Hepatocyte (in vitro differentiated cells and primary cell): ENCODE data around the genes SEMA4G, TLX1 and FGF8.

- RAMPAGE, long total RNA: no peak
- RRBS: no CpG with 5 or more reads among the region's 7 CpGs
Measured at GRCh38 chr10:100370418-100371041, 23.5 kb downstream of the SCD start.

DNA sequence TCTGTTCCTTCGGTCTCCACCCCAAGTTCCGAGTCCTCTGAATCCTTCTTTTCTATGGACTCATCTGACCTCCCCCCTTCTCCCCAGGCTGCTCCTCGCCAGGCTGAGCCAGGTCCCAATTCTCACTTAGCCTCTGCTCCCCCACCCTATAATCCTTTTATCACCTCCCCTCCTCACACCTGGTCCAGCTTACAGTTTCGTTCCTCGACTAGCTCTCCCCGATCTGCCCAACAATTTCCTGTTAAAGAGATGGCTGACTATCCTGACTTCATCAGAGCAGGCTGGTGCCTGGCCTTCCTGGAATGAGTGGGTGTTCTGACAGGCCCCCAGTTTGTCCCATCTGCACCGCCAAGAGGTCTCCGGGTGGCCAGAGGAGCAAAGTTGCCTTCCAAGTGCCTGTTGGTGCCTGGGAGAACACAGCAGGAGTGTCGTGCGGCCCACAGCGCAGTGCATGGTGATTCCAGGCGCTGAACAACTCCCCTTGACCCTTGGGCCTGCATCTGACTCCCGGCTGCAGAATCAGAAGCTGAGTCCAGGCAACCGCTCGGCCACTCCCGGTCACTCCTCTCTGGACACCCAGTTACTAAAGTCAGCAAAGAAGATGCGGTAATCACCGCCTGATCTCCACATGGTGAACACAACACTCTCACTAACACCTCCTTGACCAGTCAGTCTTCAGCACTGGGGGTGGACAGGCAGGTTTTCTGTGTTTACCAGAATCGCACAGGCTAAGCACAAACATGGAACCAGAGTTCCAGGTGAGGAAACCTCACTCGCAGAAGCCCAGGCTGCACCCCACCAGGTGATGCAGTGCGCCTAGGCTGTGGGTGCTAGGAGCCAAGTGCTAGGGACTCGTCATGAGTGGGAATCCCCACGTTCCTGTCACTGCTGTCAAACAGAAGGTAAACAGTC lies 35.4 kb downstream of the SCD start:
- RAMPAGE, long total RNA: no peak
- RRBS: 84% methylated on average over 4 of the region's 23 CpGs

- RAMPAGE, long total RNA: no peak
- RRBS: 3% methylated on average over 7 of the region's 53 CpGs
Measured at GRCh38 chr10:100737195-100738140, 7.9 kb upstream of the PAX2 start.

DNA sequence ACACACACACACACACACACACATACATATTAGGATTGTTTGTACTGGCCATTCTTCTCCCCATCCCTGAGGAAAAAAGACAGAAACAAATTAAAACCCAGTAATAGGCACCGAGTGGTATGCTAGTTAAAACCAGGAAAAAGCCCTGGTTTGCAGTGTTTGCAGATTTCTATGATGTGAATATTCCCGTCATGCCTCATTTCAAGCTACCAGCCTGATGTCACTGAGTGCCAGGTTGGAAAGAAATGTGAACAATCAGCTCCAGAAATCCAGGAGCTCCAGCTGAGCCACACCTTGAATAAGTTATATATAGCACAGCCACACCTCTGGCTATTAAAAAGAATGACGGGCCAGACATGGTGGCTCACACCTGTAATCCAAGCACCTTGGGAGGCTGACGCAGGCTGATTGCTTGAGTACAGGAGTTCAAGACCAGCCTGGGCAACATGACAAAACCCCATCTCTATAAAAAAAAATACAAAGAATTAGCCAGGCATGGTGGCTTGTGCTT lies 18.8 kb upstream of the SLF2 start:
- RAMPAGE, long total RNA: no peak
- RRBS: no CpG with 5 or more reads among the region's 4 CpGs

- RAMPAGE, long total RNA: no peak
- RRBS: no CpG with 5 or more reads among the region's 11 CpGs
Measured at GRCh38 chr10:100923911-100925141, 11.6 kb downstream of the SLF2 start.

DNA sequence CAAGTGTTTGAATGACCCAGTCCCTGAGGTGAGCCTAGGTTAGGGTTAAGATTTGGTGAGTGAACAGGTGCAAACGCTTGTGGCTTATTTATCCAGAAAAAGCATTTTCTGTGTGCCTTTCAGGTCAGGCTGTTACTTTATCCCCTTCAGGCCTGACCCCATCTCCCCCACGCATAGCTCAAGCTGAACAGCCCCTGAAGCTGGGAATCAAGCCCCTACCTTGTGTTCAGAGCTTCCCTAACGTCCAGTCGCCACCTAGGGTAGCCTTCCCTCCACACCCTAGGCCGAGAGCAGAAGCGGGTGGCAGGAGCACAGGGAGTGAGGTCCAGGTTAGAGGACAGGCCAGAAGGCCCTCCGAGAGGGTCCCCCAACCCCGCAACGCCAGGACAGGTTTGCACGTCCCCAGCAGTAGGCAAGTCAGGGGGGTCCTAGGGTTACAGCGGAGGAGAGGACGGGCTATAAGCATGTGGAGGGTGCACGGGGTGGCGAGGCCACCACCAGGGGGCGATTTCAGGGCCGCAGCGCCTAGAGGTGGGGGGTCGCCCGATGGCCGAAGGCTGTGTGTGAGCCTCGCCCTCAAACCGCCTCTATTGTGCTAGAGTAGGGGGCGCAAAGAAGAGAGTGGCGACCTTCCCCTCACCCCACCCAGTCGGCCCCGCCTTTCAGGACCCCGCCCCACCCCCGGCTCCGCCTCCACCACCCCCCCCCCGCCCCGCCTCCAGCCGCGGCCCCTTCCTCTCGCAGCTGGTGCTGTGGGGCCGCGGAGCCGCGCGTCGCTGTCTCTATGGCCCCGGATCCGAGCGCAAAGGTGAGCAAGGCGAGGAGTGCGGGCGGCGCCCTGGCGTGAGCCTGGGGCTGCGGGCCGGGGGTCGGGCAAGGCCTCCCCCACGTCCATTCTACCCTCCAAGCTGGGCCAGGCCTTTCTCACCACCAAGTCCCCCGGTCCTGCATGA lies at the start of gene SEMA4G:
Gene SEMA4G (plus strand): TSS at position 721 of the 953 bp plus-strand sequence.
- RAMPAGE, long total RNA: no peak
- RRBS: under 1% methylated on average over 18 of the region's 53 CpGs

GRCh38 chr10:100971116-100971892 lies 2.0 kb downstream of the SEMA4G start:
- RAMPAGE, long total RNA: no peak
- RRBS: no CpG with 5 or more reads among the region's 3 CpGs

GRCh38 chr10:100998000-100999054 lies 1.3 kb upstream of the LZTS2 start:
- RAMPAGE, long total RNA: no peak
- RRBS: 3% methylated on average over 5 of the region's 34 CpGs

- RAMPAGE, long total RNA: no peak
- RRBS: no CpG with 5 or more reads among the region's 6 CpGs
Measured at GRCh38 chr10:101028594-101029270, 2.2 kb downstream of the PDZD7 start.

DNA sequence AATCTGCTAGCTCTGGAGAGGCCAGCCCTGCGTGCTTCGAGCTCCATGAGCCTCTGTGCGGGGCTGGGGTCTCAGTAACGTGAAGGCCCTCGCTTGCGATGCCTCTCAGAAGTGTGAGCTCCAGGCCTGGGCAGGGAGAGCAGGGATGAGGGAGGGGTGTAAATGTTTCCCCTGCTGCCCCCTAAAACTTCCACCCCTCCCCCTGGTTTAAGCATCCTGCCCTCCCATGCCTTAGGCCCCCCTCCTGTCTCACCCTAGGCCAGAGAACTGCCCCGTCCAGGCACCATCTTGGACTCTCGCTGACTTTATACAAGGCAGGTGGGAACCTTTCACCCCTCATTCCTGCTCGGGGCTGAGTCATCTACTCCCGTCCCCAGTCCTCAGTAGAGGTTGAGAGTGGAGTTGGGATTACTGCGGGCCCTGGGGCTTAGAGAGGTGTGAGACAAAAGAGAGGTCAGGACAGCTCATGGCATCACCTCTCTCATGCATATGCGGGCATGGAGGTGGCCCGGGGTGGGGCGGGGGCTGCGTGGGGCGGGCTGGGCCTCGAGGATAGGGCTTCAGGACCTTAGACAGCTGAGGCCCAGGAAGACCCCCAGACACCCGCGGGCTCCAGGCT lies 561 bp downstream of the PDZD7 start:
- RAMPAGE, long total RNA: no peak
- RRBS: no CpG with 5 or more reads among the region's 19 CpGs

DNA sequence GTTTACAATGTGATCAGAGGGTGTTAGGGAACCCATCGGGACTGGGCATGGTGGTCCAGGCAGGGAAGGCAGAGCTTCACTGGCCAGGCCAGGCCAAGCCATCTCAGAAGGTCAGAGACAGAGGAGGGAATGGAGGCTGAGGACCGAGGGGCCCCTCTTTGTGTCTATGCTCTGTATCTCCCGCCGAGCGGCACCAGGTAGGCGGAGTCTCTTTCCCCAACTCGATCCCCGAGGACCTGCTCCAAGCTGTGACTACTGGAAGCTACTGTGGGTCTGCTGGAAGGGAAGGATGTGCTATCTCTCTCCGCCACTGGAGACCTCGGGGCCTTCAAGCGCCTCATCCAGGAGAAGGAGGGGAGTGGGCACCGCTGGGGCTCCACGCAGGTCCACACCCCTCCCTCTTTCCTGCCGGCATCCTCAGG lies 15.1 kb upstream of the KAZALD1 start:
- RAMPAGE, long total RNA: no peak
- RRBS: no CpG with 5 or more reads among the region's 14 CpGs

- RAMPAGE, long total RNA: no peak
- RRBS: no CpG with 5 or more reads among the region's 6 CpGs
Measured at GRCh38 chr10:101064118-101064666, 2.4 kb downstream of the KAZALD1 start.

- RAMPAGE, long total RNA: no peak
- RRBS: no CpG with 5 or more reads among the region's 3 CpGs
Measured at GRCh38 chr10:101094035-101094241, 32.1 kb downstream of the KAZALD1 start.

GRCh38 chr10:101130593-101131843 lies at the start of gene TLX1:
TSS of gene TLX1 (plus strand) at chr10:101131300.
- RAMPAGE, long total RNA: no peak
- RRBS: 2% methylated on average over 17 of the region's 71 CpGs

GRCh38 chr10:101146933-101147278 lies 15.8 kb downstream of the TLX1 start:
- RAMPAGE, long total RNA: no peak
- RRBS: no CpG with 5 or more reads among the region's 9 CpGs

DNA sequence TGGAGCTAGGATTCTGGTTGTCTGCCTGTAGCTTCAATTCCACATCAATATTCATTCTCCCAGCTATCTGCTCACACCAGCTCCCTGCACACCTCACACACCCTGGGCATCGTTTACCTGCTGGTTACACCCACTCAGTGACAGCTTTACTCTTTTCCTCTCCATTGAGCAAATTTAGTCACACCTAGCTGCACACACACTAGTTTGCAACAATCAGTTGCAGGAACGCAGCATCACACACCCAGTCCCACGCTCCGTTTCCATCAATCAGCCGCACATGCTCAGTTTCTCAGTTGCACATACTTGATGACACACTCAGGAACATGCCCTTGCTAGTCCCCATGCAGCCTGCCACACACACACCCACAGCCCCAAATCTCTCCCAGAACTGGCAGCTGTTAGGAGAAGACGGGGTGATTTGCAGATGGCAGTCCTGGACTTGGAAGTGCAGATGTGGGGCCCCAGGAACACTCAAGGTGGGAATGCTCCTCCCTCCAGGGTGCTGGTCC lies 7.8 kb downstream of the LBX1 start:
- RAMPAGE, long total RNA: no peak
- RRBS: no CpG with 5 or more reads among the region's 6 CpGs

DNA sequence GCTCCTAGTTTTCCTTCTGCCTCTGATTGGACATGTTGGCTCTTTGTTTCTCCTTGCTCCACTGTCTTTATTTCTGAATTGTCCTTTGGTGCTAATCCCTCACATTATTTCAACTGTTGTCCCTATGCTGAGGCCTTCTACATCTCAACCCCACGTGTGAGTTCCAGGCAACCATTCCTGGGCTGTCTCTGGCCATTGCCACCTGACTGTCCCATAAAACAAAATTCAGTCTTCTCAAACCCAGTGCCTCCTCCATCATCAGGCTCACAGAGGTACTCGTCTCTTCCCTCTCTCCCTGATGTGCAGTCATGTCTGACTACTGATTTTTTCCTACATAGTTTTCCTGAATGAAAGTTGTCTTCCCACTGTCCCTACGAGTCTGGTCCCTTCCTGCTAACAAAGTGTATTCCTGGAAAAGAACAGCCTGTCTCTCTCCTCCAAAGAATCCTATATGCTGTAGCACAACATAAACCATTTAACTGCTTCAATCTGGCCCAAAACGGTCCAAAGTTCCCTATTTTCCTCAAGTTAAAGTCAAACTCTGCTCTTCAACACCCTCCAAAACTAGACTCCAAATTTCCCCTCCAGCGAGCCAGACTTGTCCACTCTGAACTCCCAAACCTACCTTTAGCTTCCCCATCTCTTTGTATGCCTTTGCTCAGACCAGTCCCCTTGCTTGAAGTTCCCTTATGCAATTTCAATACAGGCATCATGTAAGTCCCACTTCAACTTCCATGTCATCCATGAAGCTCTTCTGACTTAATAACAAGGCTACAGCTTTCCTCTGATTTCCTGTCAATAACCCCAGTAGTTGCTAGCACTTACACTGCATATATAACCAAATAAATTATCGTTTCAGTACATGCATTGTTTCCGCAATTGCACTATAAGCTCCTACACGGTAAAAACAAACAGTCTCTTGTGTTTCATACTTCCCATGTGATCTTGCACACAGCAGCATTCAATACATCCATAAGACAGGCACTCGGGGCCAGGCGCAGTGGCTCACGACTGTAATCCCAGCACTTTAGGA lies 41.8 kb downstream of the FBXW4 start:
- RAMPAGE, long total RNA: no peak
- RRBS: no CpG with 5 or more reads among the region's 11 CpGs

- RAMPAGE, long total RNA: no peak
- RRBS: 1% methylated on average over 51 of the region's 105 CpGs
Measured at GRCh38 chr10:101775587-101776334, at the start of gene FGF8. TSS of gene FGF8 (minus strand) at chr10:101776114.

DNA sequence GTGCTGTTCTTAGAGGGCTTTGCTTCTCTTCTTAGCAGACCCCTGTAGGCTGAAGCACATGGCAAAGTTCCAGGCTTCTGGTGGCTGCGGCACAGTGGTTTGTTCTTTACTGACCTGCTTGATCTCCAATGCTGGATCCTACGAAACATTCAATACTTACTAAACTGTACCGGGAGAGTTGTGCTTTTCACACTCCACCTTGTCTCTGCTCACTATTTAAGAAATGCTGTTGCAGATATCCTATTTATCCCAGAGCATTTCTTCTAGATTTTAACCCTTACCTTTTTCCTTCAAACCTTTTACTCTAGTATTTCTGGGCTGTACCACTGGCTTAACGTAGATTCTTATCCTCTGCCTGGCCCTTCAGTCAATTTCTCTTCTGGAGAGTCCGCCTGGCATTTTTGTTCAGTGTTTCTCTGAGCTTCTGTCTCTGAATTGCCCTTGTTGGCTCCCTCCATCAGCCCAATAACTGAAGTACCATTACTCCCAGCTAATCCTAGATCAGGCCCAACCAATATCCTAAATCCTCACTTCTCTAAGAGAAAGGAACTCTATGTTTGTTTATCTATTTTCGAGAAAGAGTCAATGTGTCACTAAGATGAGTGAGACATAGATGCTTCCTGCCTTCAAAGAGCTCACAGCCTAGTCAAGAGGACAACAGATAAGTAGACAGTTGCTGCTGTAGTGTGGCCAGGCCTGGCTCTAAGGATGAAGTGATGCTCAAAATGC lies 76.1 kb upstream of the KCNIP2 start:
- RAMPAGE, long total RNA: no peak
- RRBS: no CpG with 5 or more reads among the region's 6 CpGs

GRCh38 chr10:102115307-102115756 lies 4.8 kb downstream of the LDB1 start:
- RAMPAGE, long total RNA: no peak
- RRBS: no CpG with 5 or more reads among the region's 4 CpGs